ENCODE data around the genes CPSF6 and LYZ.

DNA sequence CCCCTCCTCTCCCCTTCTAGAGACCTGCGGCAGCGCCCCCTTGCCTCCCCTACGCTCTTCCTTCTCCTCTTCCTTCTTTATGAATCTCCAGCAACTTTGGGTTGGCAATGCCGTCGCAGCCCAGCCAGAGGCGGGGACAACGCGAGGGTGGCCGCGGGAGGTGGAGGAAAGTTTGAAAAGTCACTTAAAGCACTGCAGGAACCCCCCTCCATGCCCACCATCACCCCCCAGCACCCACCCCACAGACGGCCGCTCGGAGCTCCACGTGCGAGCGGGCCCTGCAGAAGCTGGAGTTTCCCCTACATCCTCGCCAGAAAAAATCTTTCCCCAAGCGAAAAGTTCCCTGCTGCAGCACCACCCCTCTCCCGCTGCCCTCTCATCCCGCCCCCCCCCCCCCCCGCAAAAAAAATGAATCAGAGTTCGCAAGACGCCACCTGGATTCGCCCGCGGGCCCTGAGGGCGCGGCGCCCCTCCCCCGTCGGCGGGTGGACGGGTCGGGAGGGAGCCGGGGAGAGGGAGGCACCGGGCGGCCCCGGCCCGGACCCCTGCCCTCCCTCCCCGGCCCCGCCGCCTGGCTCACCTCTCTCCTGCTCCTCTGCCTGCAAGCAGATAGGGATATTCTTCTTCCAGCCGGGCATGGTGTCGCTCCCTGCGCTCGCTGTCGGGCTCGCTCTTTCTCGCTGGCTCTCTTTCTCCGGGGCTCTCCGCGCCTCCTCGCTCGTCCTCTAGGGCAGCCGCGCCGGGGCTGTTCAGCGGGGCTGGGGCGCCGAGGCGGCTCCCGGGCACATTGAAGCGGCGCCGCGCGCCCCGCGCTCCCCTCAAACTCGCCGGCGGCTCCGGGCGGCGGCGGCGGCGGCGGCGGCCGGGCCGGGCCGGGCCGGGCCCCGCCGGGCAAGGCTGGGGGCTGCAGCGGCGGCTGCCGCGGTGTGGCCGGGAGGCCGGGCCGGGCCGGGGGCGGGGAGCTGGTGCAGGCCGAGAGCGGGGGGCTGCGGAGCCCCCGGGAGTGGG lies 200.4 kb upstream of the CAND1 start:
- PRO-cap: bidirectional peak, plus-strand start at position 488 of the sequence, minus-strand start at position 289 of the sequence

DNA sequence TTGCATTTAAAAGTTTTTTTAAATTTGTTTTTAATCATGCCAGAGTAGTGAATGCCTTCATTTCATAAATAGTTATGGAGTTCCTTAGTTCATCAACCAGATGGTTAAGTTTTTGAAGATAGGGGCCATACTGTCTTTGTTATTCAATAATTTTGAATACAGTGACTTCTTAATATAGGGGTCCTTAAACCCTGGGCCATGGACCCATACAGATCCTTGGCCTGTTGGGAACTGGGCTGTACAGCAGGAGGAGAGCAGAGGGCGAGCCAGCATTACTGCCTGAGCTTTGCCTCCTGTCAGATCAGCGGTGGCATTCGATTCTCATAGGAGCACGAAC lies 21.4 kb downstream of the CAND1 start:
- PRO-cap: no peak

- PRO-cap: no peak
Measured at GRCh38 chr12:67592712-67592984, 55.9 kb upstream of the DYRK2 start.

- PRO-cap: bidirectional peak, plus-strand start at chr12:67648066, minus-strand start at chr12:67647953
Measured at GRCh38 chr12:67647853-67648161, 738 bp upstream of the DYRK2 start.

DNA sequence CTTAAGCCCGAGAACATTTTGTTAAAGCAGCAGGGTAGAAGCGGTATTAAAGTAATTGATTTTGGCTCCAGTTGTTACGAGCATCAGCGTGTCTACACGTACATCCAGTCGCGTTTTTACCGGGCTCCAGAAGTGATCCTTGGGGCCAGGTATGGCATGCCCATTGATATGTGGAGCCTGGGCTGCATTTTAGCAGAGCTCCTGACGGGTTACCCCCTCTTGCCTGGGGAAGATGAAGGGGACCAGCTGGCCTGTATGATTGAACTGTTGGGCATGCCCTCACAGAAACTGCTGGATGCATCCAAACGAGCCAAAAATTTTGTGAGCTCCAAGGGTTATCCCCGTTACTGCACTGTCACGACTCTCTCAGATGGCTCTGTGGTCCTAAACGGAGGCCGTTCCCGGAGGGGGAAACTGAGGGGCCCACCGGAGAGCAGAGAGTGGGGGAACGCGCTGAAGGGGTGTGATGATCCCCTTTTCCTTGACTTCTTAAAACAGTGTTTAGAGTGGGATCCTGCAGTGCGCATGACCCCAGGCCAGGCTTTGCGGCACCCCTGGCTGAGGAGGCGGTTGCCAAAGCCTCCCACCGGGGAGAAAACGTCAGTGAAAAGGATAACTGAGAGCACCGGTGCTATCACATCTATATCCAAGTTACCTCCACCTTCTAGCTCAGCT lies 9.5 kb downstream of the DYRK2 start:
- PRO-cap: no peak

DNA sequence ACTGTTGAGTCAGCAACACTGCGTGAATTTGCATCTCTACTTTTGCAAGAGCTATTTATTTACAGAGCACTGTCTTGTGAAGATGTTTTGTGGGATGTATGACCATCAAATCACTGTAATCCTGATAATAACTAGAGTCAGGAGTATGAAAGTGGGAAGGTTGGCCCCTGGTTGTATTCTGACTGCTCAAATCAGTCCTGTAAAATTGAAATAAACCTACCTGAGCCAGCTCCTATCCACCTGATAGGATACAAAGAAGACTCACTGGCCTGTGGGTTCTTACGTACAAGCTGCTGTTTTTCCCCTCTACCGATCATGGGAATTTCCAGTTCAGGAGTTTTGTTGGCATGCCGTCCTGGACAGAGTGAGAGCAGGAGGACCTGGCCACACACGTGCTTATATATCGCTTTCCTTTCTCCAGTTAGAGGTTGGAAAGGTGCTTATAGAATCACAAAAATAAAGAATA lies 127.4 kb downstream of the IFNG start:
- PRO-cap: no peak

DNA sequence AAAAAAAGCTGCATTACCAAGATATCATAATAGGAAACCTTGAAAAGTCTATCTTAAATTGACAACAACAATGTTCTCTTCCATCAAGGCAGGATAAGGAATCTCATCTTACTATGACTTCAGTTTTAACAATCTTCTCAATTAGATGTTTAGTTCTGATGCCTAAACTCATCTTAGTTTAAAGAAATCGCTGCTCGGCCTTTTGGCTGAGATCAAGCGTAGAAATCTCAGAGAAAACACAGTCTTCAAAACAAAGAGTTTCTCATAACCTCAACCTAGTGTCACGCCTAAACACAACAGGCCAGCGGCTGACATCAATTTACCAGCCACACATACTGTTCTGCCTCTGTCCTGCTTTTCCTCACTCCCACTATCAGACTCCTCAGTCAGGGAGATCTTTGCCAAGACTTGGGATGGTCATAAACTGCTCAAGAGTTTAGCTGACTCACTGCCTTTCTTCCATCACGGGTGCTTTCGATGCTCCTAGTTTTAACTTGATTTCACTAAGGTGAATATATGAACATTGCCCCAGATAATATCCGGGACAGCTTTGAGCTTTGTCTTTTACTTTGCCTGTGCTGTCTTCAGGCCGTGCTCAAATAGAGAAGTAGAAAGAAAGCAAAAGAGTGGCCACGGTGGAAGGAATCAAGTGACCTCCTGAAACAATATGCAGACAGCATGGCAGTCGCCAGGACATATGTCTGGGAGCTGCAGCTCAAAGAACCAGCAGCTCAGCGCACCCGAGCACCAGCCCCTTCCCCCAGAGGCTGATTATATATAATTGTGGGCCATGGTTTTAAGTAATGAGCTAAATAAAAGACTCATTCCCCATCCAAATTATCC lies 12.2 kb downstream of the MDM1 start:
- PRO-cap: no peak

GRCh38 chr12:68814259-68815436 lies 6.7 kb downstream of the MDM2 start:
- PRO-cap: no peak

DNA sequence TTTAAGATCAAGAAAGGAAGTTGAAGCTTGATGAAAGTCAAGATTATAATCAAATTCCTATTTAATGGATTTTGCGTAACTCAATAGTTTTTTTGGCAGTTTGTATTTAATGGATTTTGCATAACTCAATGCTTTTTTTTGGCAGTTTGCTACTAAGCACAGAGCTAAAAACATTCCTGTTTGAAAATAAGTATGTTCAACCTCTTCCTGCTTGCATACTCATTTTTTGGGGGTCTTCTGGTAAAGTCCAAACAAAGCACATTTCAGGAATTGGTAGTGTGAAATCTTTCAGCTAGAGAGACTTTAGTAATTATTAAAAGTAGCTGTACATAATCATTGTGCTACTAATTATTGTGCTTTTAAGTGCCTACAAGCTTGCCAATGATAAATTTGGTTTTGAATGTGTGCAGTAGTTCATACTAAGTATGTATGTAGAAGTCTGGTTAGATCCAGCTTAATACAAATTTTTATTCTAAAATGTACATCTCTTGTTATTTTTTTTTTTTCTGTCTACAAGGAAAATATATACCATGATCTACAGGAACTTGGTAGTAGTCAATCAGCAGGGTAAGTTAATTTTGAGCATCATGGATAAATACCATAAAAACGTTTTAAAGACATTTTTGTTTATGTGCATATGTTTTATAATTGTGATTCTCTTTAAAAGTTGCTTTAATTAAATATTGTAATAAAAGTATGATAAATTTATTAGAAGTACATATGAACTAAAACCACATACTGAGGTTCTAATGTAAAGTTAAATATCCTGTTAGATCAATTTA lies 12.0 kb downstream of the MDM2 start:
- PRO-cap: no peak

DNA sequence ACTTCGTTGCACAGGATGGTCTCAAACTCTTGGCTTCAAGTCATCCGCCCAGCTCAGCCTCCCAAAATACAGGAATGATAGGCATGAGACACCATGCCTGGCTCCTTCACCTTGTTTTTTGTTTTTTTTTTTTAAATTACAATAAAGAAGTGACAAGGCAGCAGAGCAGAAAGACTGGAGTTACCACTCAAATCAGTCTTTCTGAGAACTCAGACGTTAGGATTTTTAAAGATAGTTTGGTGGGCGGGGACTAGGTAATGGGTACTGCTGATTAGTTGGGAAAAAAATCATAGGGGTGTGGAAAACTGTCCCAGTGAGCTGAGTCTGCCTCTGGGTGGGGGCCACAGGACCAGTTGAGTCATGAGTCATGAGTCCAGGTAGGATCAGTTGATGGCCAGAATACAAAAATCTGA lies 11.6 kb upstream of the CPM start:
- PRO-cap: no peak

GRCh38 chr12:68951550-68952290 lies 18.7 kb upstream of the CPM start:
- PRO-cap: no peak

- PRO-cap: bidirectional peak, plus-strand start at chr12:69239599, minus-strand start at chr12:69239461
Measured at GRCh38 chr12:69239140-69239716, at the start of gene CPSF6. TSS of gene CPSF6 (plus strand) at chr12:69239569.

DNA sequence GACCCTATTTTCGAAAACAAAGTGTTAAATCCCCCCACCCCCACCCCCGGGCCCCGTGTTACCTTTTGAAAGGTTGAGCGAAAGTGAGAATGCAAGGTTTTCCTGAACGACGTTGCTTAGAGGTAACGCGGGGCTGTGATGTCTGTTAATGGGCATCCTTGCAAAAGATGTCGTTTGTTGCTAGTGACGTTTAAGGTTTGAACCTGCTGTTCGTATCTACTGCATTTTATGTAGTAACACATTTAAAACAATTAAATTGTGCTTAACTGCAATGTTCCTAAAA lies 1.2 kb downstream of the CPSF6 start:
- PRO-cap: bidirectional peak, plus-strand start at position 95 of the sequence, minus-strand start at position 91 of the sequence

DNA sequence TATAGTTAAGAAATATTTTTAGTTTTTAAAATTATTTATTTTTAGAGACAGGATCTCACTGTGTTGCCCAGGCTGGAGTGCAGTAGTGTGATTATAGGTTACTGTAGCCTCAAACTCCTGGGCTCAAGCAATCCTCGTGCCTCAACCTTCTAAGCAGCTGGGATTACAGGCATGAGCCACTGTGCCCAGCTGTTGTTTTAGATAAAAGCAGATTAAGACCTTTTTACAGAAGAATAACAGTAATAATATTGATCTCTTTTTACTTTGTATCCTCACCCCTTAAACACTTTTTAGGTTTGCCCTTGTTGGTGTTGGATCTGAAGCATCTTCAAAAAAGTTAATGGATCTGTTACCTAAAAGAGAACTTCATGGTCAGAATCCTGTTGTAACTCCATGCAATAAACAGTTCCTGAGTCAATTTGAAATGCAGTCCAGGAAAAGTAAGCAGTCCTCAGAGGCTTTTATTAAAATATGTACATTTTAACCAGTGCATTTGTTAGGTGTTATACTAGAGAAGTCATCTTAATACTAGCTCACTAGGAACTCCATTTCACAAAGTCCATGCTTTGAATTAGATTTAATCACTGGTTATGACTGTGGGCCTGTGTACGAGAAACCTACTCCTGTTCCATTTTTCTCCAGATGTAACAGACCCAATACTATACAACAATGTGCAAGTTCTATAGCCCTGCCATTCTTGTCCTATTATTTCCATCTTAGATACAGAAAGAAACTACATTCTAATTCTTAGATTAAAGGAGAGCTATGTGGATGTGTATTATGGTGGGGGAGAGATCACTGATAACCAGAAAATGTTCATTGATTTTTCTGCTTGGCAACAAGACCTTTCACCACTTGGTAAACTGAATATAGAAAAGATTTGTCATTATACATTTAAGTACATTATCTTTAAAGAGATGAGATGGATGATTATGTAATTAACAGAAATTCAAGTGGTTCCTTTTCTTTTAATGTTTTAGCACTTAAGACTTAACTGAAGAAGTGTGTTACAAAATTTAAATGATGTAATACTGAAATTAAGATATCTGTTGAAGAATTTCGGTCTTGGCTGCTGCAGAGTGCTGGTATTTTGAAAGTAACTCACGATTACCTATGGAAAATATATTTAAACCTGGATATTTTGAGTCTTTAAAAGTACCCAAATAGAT lies 17.4 kb downstream of the CPSF6 start:
- PRO-cap: no peak

- PRO-cap: no peak
Measured at GRCh38 chr12:69266441-69266935, 27.1 kb downstream of the CPSF6 start.

GRCh38 chr12:69331684-69332641 lies 16.2 kb upstream of the LYZ start:
- PRO-cap: no peak

GRCh38 chr12:69332642-69333273 lies 15.4 kb upstream of the LYZ start:
- PRO-cap: no peak

GRCh38 chr12:69347895-69348725 lies at the start of gene LYZ:
TSS of gene LYZ (plus strand) at chr12:69348381.
- PRO-cap: unidirectional peak, plus-strand start at chr12:69348381

DNA sequence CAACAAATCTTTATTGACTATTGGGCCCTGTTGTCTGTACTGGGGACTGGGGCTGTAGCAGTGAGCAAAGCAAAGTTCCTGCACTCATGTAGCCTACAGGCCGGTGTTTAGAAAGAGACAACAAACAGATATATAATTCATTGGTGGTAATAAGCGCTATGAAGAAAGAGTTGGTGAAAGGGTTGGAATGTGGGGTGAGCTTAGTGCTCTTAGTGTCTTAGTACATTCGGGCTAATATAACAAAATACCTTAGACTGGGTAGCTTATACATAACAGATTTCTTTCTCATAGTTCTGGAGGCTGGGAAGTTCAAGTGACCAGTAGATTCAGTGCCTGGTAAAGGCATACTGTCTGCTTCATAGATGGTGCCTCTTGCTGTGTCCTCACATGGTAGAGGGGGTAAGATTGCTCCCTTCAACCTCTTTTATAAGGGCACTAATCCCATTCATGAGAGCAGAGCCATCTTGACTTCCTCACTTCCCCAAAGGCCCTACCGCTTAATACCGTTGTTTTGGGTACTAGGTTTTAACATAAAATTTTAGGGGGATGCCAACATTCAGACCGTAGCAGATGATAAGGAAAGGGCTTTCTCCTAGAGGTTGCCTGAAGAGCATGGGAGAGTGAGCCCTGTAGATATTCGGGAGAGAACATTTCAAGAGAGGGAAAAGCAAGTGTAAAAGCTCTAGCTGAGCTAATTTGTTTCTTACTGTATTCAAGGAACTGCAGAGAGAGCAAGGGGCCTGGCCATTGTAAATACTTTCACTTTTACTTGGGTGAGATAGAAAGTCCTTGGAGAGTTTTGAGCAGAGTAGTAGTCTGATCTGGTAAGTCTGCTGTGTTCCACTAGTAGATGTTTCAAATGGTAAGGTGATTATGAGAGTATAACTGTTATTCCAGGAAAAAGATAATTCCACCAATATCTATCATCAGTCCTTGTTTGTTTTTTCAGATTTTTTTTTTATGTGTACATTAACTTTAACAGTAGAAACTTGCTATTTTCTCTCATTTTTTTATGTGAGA lies 27.2 kb downstream of the FRS2 start:
- PRO-cap: no peak

DNA sequence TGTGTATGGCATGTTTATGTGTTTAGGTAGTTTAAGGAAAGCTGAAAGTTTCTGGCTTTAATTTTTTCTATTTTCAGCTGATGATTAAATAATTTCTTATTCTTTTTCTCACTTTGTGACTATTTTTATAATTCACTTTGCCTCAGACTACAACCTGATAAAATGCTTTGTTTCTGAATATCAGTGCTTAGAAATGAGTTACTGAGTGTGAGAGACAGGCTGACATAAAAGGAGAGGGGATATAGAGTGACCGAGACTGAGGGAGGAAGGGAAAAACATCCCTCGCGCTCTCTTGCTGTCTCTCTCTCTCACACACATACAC lies 45.0 kb downstream of the FRS2 start:
- PRO-cap: no peak

Data from vermiform appendix (tissue), 1 donor.